Metastatic Liver Carcinoma in the Lung (tissue), 2 donors: ENCODE data around the genes NEXMIF and PGAM4.

DNA sequence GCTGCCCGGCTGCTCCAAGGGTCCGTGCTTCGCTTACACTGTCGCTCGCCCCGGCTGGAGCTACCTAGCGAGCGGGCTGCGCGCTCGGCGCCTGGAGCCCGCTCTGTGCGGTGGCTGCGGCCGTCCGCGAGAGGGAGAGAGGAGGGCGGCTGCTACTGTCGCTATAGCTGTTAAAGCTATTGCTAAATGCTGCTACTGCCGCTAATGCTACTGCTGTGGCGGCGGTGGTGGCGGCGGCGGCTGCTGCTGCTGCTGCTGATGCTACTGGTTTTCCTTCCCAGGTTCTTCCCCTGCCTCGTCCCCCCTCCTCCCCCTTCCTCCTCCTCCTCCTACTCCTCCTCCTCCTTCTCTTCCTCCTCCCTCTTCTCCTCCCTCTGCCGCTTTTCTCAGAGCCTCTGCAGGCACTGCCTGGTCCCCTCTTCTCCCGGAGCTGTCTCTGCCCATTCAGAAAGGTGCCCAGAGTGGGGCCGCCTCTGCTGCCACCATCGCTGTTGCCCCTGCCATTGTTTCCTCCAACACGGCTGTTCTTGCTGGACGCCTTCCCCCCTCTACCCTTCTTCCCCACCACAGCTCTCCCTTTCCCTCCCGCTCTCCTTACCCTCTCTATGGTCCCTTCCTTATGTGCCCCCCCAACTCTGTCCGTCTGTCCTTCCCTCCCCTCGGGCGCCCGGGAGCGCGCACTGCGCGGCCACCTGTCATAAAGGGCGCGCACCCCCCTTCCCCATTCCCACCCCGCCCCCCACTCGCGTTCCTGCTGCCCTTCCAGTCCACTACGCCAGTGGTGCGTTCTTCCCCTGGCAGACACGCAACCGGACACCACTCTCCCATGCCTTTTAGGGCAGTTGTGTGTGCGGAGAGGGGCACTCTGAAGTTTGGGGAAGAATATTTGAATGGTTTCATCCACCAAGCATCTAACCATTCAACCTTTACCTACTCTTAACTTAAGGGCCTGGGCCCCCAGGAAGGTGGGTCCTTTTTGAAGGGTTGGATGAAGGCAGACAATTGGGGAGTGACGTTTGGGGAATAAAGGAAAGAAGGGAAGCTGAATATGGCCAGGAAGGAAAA, at the start of gene NEXMIF:
NEXMIF (minus strand) TSS at position 272 of the 1,065 bp plus-strand sequence.
- PRO-cap, 2 experiments, result no peak in any of the 2 experiments

- PRO-cap, 2 experiments, result no peak in any of the 2 experiments
Measured at GRCh38 chrX:75188696-75189192, 32.7 kb upstream of the ABCB7 start.

- PRO-cap, 2 experiments, result no peak in any of the 2 experiments
Measured at GRCh38 chrX:75522426-75522839, 404 bp downstream of the ZDHHC15 start.

DNA sequence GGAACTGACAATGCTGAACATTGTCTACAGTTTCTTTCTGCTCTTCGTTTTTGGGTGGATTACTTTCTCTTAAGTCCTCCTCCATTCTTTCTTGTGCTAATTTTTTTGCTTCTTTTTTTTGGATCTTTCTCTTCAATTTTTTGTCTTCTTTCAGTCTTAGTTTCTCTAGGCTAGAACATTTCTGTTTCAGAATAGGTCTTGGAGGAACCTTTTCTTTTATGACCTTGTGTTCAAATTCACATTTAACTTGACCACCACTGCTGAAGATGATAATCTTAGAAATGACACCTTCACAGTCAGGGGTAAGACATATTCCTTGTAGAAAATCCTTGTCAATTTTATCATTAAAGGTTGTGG, 40.6 kb downstream of the MAGEE2 start:
- PRO-cap, 2 experiments, result no peak in any of the 2 experiments

- PRO-cap, 2 experiments, result no peak in any of the 2 experiments
Measured at GRCh38 chrX:77505305-77505712, 58.1 kb downstream of the FGF16 start.

DNA sequence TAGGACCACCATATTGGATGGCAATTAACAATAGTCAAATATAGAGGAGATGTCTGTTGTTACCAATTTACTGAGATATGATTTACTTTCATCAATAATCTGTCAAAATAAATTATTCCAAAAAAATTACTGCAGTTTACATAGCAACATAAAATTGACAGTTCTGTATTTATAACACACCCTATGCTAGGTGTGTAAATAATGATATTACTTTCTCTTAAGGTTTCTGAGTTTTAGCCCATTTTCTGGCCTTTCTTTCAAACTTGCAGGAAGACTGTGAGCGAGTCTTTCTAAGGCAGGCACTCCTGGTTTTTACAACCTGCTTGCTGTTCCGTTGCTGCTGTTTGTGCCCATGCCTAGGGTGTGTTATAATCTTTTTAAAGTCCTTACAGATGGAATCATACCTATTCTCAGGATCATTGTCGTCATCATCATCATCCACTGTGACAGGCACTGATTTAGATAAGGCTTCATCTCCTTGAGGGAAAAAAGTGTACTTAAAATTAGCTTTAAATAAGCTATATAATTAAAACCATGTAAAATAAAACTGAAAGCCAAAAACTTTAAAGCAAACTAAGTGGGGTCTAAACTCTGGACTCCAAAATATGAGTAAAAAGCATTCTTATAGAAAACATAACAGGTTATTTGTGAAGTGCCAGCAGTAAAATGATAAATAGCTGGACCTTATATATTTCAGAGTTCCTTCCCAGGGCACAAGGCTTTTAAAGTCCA, 110.0 kb downstream of the ATRX start:
- PRO-cap, 2 experiments, result no peak in any of the 2 experiments

GRCh38 chrX:77683265-77684073, 102.5 kb downstream of the ATRX start:
- PRO-cap, 2 experiments, result no peak in any of the 2 experiments

GRCh38 chrX:77969516-77969939, at the start of gene PGAM4:
PGAM4 (minus strand) TSS chrX:77969638.
- PRO-cap, 2 experiments, result no peak in any of the 2 experiments

DNA sequence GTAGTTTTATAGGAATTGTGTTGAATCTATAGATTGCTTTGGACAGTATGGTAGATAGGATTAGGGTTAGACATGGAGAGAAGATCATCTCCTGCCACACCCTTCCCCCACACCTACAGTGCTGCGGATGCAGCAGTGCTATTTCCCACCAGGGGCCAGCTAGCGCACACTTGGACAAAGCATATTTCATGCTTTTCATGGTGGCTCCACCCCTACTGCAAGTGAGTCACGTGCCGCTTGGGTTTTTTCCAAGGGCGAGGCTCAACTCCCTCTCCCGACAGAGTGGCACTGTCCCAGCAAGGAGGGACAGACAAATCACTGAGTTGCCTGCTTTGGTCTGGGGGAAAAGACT, 54.9 kb upstream of the PGAM4 start:
- PRO-cap, 2 experiments, result no peak in any of the 2 experiments

DNA sequence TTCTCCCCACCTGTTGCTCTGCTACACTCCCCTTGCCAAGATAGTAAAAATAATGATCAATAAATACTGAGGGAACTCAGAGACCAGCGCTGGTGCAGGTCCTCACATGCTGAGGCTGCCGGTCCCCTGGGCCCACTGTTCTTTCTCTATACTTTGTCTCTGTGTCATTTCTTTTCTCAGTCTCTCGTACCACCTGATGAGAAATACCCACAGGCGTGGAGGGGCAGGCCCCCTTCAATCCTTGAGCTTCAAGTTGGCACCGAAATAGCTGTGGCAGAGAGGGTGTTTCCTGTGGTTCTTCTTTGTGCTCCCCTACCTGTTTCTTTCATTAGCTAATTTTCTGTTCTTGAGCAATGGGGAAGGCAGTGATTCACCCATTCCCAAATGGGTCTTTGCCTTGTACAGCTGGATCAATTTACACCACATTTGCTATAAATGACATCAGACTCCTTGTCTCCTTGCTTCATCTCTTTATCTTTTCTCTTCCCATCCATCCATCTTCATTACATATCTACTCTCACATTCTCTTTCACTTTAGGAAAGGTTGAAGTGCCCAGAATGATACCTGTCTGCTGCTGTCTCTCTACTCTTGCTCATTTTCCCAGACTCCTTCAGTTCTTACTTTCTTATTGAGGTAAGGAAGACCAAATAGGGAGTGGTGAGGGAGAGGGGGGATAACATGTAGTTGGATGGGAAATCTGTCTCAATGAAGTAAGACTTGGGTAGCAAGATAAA, 2.1 kb upstream of the CYSLTR1 start:
- PRO-cap, 2 experiments, result no peak in any of the 2 experiments

- PRO-cap, 2 experiments, result no peak in any of the 2 experiments
Measured at GRCh38 chrX:78658815-78659156, 342 bp downstream of the RTL3 start.

- PRO-cap, 2 experiments, result no peak in any of the 2 experiments
Measured at GRCh38 chrX:78754779-78755436, 7.4 kb downstream of the LPAR4 start.

GRCh38 chrX:78943697-78944124, 1.5 kb upstream of the P2RY10 start:
- PRO-cap, 2 experiments, result no peak in any of the 2 experiments

DNA sequence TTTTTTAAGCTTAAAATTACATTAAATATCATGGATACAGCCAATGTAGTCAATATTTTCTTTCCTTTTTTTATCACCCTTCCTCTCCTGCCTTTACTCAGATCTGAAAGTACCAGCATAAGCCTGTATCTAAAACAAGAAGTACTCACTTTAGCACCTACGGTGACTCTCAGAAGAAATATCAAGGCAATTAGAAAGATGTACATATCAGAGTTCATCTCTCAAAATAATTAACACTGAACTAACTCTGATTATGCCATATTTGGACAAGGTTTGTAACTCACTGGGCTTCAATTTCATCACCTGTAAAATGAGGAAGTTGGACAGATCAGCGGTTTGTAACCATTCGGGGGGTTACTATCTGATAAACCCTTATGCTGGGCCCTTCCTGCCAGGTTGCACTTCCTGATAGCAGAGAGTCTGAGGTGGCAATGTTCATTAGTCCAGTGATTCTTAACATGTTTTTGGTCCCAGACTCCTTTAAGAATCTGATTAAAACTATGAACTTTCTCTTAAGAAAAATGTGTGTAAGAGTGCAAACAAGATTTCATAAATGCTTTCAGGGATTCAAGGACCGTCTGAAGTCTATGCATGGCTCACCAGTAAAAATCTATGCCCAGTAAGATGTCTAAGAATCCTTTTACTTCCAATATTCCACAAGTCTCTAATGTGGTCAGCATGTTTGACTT, 5.6 kb upstream of the GPR174 start:
- PRO-cap, 2 experiments, result no peak in any of the 2 experiments

GRCh38 chrX:79170600-79171130, 26.2 kb downstream of the GPR174 start:
- PRO-cap, 2 experiments, result no peak in any of the 2 experiments

- PRO-cap, 2 experiments, result no peak in any of the 2 experiments
Measured at GRCh38 chrX:80717468-80717872, 92.2 kb downstream of the BRWD3 start.

- PRO-cap, 2 experiments, result no peak in any of the 2 experiments
Measured at GRCh38 chrX:81003930-81004392, 194.3 kb upstream of the BRWD3 start.

DNA sequence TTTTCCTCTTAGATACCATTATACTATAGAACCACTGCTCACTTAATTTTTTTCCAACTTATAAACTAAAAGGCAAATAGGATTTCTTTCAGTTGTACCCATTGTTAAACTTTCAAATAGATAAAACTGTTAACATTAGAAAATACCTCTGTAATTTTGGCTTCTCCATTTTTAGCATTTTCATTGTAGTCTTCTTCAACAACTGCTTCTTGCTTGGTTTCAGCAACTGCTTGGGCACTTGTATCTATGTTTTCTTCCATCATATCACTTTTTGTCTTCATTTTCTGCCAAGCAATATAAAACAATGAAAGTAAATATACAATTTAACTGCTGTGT, 85.7 kb downstream of the HMGN5 start:
- PRO-cap, 2 experiments, result no peak in any of the 2 experiments

- PRO-cap, 2 experiments, result no peak in any of the 2 experiments
Measured at GRCh38 chrX:81258964-81259470, 57.1 kb downstream of the SH3BGRL start.

- PRO-cap, 2 experiments, result no peak in any of the 2 experiments
Measured at GRCh38 chrX:82945274-82945642, 562.8 kb upstream of the POU3F4 start.